Airway epithelial cell (primary cell): Measurements from ENCODE around the genes APBB1IP, ABI1 and ANKRD26.

DNA sequence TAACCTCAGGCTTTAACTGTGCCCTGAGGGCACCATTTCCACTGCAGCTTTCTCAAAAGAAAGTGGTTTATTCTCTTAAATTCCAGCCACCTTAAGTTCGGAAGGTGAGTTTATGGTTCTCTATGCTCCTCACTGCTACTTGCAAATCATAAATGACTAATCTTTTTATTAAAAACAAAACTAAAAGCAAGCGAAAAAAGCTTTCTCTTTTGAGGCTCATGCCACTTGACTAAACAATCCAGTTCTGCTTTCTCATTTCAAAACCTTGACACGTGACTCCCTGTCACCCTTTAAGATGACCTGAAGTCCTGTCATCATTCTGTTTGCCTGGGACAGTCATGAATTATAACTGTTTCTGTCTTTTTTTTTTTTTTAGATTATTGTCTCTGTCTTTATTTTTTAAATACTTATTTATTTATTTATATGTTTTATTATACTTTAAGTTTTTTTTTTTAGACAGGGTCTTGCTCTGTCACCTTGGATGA is 7.3 kb upstream of the APBB1IP start:
- RAMPAGE, long total RNA: no peak

DNA sequence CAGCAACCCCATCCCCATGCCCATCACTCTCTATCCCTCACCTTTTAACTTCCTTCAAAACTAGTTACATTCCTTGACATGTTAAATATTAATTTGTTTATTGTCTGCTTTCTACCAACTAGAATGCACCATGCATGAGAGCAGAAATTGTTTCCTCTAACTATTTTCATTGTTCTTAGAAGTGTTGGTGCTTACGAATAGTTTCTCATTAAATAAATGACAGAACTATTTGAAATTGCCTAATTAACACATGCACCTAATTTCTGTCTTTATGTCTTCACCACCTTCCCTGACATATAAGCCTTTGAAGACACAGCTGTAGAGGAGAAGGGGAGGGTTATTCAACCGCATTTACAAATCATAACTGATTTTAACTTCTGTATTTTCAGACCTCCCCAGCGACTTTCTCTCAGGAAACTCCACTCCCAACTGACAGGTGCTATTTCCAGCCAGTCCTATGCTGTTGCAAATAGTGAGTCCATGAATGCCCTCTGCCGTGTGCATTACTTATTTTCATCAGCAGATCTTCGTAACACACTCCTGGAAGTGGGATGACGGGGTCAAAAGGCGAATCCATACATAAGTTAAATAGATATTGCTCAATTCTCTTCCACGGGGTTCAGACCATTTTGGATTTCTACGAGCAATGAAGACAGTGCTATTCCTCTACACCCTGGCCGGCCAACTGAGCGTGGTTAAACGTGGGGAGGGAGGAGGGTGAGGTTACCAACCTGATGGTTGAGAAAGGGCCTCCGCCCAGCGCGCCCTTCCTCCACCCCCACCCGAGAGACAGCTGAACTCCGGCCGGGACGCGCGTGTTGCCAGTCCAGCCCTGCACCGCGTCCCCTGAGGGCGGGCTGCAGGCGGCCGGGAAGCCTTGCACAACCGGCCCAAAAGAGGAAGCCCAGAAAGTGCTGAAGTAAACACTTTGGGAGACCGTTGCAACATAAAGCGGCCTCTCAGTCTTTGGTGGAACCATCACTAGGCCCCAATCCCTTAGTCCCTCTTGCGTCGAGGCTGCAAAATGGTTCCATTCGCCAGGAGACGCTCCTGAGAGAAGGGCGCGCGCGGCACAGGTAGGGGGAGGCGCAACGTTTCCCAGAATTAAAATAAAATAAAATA is at the start of gene APBB1IP:
Gene APBB1IP (plus strand): TSS at position 962 of the 1,122 bp plus-strand sequence.
- RAMPAGE, long total RNA: no peak

DNA sequence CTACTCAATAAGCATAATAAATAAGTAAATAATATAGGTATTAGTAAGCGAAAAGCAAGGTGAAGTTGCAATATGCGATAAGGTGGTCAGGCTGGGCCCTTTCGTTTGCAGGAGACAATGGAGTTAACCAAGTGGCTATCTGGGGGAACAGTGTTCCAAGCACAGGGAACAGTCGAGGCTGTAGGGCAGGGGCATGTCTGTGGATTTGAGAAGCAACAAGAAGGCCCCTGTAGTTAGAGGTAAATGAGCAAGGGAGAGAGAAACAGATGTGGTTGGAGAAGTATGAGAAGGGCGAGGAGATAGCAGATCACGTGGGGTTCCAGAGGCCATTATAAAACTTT is 5.8 kb downstream of the APBB1IP start:
- RAMPAGE, long total RNA: no peak

- RAMPAGE, long total RNA: no peak
Observed at GRCh38 chr10:26706917-26707624, 9.6 kb downstream of the PDSS1 start.

GRCh38 chr10:26737785-26738106 is 40.2 kb downstream of the PDSS1 start:
- RAMPAGE, long total RNA: no peak

- RAMPAGE, long total RNA: start-site peak on the minus strand at chr10:26860872-26861023, 1,570 and 981 reads in 2 replicates
Observed at GRCh38 chr10:26860464-26861114, at the start of gene ABI1. TSS of gene ABI1 (minus strand) at chr10:26860958.

- RAMPAGE, long total RNA: no peak
Observed at GRCh38 chr10:26944223-26944864, 83.6 kb upstream of the ABI1 start.

DNA sequence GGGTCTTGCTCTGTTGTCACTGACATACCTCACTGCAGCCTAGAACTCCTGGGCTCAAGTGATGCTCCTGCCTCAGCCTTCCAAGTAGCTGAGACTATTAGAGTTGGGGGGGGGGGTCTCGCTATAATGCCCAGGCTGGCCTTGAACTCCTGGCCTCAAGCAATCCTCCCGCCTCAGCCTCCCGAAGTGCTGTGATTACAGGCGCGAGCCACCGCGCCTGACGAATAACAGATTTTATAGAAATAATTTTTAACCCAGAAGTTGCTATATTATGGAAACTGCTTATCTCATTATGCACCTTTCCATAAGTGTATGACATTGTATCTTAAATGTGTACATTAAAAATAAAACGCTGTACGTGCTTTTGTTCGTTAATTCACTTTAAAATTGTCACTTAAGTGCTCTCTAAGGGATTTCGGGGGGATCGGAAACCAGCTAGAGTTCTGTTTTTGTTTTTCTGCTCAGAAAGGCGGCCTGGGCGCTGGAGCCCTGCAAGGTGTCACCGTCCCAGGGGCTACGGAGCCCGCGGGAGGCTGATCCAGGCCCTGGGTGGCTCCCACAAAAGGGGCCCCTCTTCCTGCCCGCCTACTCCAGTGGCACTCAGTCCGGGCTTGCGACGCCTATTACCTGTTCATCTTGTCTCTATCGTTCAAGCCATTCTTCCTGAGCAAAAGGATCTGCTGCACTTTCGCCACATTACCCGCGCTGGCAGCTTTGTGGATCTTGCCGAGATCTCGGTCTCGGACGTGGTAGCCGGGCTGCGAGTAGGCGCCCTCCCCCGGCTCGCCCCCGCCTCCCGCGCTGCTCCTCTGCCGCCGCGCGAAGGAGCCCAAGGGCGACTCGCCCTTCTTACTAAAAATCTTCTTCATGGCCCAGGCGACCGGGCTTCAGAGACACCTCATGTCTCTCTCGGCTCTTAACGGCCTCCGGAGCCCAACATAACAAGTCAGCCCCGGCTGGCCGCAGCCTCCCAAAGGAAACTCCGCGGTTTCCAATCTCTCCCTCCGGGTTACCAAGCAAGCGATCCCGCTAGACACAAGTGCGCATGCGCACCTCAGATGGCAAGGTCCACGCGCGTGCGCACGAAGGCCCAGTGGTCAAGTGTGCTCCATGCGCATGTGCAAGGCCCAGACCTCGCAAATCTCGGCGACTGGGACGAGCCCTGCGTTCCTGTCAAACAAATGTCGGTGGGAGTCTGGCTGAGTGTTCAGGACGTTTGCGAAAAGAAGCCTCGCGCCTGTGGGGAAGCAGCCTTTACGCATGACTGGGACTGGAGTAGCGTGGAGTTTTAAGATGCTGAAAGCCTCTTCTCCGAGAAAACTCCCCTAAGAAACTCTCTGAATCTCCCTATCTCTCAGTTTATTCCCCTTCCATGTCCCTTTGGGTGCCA is at the start of gene ANKRD26:
Gene ANKRD26 (minus strand): TSS at position 1,037 of the 1,390 bp plus-strand sequence.
- RAMPAGE, long total RNA: start-site peak on the minus strand centred at position 1,032 of the sequence, 58 bp wide, 66 and 31 reads in 2 replicates

GRCh38 chr10:27240968-27241785 is 580 bp upstream of the ACBD5 start:
- RAMPAGE, long total RNA: no peak

GRCh38 chr10:27262898-27263126 is 22.2 kb upstream of the ACBD5 start:
- RAMPAGE, long total RNA: no peak

DNA sequence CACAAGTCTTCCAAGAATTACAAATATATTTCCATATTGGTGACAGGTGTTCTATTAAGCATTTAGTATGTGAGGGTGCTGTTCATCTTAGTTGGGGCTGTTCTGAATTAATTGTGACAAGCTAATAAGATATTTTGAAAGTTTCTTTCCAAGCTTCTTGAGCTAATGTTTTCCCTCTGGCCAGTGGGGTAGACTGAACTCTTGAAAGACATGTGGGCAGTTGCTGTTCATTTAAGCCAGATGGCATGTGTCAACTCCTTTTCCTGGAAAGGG is 21.6 kb downstream of the RAB18 start:
- RAMPAGE, long total RNA: no peak

- RAMPAGE, long total RNA: no peak
Observed at GRCh38 chr10:27713904-27714409, 31.7 kb downstream of the MKX start.

DNA sequence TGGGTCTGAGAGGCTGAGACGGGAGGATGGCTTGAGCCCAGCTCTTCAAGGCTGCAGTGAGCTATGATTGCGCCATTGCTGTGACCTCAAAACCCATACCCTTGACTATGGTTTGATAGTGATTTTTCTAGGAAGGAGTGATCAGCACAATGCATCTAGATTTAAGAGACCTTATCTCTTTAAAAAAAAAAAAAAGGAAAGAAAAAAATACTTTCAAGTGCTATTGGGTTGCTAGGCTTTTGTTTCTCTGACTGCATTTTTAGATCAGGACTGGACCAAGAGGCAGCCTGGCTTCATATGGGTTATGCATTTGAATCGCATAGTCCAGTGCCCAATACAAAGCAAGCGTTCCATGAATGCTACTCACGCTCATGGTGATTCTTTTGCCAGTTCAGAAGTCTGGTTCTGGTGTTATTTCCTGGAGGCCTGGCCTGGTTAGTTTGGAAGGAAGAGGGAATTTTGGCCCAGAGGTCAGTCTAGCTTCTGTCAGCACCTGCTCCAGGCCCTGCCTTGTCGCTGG is 74.1 kb upstream of the MKX start:
- RAMPAGE, long total RNA: no peak

- RAMPAGE, long total RNA: no peak
Observed at GRCh38 chr10:28543199-28543862, 10.4 kb downstream of the WAC start.

GRCh38 chr10:28561336-28562210 is 28.7 kb downstream of the WAC start:
- RAMPAGE, long total RNA: no peak

GRCh38 chr10:28677678-28678451 is 544 bp downstream of the BAMBI start:
- RAMPAGE, long total RNA: no peak

DNA sequence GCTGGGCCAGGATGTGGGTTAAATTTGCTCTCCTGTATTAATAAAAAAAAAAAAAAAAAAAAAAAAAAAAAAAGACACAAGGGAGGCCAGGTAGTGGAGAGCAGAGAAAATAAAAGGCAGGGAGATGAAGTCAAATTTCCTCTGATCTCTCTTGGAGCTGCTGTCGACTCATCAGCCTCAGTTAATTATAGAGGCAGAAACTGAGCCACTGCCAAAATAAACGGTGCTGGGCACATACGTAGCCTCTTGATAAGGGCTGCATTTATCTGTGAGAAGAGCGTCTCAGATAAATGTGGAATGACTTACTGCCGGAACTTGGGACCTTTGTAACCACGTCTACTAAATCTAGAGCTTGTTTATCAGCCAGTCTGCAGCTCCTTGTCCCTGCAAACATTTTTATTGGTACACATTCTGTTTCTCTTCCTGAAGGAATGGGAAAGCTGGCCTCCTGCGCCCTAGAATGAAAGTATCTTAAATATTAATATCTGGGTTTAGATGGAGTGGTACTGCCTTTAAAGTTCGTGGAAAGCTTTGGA is 162.3 kb downstream of the BAMBI start:
- RAMPAGE, long total RNA: no peak

GRCh38 chr10:28873332-28874017 is 196.2 kb downstream of the BAMBI start:
- RAMPAGE, long total RNA: no peak

DNA sequence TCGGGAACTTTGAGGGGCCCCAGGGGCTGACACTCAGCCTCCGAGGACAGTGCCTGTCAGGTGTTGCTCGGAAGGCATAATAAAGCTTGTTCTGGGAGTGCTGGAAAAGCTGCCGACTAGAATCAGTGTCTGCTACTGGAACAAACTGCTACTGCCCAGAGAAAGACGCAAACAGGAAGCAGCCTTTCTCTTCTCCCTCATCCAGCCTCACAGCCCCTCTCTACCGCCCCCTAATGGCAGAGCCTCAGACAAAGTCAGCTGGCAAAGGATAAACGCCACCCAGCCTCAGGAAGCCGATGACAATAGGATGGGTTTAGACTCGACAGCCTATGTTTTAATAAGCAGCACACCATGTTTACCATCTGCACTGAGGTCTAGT is 169.5 kb upstream of the LYZL1 start:
- RAMPAGE, long total RNA: no peak

GRCh38 chr10:29326761-29327422 is 38.0 kb downstream of the LYZL1 start:
- RAMPAGE, long total RNA: no peak